Peritoneum (tissue), 1 donor: Measurements from ENCODE around the genes ST6GALNAC2 and MGAT5B.

DNA sequence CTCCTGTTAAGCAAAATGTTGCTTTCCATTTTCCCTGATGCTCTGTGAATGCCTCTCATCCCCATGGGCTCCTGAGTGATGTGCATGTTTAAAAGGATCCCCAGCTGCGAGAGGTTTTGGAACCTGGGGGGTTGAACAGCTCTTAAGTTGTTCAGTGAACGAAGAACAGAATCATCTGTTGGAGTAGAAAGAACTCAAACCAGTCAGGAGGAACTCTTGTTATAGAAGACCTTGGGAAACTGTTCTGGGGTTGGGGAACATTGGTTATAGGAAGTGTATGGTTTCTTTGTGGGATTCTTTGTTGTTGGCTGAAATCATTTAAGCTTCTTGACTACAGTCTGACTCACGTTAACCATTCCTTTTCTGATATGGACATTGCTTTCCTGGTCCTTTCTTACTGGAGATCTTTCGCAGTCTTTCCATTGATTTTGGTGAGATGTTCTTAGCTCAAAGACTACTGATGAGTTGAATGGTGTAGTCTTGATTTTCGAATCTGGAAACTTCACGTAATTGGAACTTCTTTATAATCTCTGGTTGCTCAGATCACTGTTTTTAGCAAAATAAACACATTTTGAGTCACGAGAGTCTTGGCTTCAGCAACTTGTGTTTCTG, 1.3 kb downstream of the UNK start:
- PRO-cap: no peak

- PRO-cap: no peak
Measured at GRCh38 chr17:75808713-75809419, 24.3 kb downstream of the UNK start.

GRCh38 chr17:75874347-75875097, 3.9 kb downstream of the TRIM47 start:
- PRO-cap: no peak

DNA sequence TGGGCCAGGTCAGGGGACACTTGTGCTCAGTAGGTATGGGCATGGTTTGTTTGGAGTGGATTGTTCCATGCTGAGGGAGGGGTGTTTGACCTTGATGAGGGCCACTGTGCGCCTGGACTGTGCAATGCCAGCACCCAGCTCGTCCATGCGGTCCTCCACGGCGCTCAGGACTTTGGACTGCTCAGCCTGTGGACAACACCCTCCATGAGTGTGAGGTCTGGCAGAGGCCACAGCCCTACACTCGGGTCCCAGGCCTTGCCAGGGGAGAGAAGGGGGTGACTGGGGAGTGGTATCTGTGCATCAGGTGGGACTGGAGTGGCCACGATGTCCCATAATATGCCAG, 1.8 kb downstream of the TRIM47 start:
- PRO-cap: no peak

GRCh38 chr17:75922988-75923606, 17.7 kb downstream of the FBF1 start:
- PRO-cap: no peak

- PRO-cap: no peak
Measured at GRCh38 chr17:76050973-76051460, 21.3 kb downstream of the SRP68 start.

DNA sequence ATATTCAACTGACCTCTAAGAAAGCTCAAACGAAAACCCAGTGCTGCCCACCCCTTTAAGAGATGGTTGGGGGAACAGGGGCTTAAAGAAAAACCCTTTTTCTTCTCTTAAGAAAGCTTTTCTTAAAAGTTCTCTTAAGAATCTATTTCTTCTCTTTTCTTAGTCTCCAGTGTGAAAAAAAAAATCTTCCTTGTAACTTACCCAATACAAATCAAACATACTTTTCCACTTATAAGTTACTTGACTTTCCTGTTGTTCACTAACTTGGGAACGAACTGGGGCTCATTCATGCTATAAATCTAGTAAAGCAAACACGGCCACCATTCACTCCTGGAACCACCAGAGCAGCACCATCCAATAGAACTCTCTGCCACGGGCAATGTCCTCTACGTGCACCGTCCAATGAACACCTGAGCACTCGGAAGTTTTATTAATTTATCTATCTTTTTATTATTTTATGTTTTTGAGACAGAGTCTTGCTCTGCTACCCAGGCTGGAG, 20.8 kb downstream of the SRP68 start:
- PRO-cap: no peak

DNA sequence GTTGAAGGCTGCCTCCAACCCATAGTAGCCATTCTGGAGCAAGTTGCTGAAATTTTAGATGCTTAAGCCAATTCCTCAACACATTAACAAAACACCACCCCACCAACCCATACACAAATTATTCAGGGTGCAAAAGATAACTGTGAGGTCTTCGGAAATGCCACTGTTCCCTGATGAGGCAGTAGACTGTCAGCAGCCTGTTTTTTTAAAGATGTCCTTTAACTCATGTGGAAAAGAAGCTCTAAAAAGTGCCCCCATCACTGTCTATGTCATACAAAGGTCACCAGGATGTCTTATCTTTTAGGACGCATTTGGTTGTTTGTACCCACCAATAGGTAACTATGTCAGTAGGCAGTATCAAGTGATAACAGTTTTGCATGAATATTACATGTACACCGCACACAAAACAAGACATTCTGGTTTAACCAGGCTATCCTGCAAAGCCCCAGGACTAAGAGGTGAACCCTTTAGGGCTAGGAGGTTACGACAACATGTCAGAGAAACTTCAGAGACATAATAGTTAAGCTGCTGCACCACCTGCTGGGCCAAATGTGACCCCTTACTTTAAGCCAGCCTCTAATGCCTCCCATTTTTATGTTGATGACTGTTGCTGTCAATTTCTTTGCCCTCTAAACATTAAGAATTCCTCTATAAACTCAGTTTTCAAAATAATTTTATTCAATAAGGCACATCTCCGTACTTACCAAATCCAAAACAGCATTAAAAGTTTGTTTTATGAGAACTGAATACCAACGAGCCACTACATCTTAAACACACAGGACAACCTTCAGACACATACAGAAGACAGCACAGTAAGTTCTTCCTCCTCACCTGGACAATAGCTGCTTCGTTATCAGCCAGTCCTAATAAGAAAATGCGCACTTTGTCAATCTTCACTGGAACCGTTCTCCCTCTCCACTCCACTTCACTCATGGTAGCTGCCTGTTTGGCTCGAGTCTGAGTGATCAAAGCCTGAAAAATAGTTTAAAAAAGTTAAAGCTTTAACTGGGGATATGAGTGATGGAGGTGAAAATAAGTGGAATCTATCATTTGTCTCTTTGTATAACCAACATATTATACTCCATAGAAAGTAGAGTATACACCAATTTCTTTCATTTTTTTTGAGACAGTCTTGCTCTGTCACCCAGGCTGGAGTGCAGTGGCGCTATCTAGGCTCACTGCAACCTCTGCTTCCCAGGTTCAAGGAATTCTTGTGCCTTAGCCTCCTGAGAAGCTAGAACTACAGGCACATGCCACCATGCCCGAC, 15.3 kb downstream of the SRP68 start:
- PRO-cap: no peak

DNA sequence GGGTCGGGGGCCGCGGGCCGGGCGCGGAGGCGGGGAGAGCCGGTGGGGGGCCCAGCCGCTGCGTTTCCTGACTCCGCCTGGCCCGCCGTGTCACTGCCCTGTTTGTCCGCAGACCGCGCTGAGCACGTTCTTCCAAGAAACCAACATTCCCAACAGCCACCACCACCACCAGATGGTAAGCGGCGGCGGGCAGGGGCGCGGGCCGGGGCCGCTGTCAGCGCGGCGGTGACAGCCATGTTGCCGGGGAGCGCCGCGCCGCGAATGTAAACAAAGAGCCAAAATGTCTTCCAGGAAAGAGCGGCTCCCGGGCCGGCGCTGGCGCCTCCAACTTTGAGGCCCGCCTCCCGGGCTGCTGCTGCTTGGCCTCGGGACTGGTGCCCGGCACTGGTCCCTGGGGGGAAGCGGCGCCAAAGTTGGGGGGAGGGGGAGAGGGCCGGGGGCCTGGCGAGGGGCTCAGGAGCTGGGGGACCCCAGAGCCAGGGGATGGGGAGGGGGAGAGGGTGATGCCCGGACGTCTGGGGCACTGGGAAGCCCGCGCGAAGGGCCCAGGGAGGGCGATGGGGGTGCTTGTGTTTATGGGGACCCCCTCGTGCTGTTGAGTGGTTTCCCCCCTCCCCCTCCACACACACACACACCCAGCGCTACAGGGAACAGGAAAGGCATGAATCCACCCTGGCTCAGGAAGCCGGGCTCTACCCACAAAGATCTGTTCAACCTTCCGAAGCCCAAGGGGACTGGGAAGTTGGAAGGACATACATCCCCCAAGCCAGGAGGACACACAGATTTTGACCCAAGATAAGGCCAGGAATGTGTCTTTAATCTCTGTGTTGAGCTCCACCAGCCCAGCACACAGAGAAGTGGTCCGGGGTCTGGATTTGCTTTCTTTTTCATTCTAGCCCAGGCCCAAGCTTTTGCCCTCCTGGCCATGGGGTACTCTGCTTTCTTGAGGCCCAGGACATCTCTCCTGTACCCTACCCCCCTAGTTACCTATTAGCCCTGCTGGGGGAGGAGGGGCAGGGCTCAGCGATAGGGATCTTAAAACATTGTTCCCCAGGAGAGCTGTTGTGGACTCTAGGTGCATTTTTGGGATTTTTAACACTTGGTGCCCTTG, 1.0 kb downstream of the UBALD2 start:
- PRO-cap: no peak

GRCh38 chr17:76269867-76271112, 5.1 kb downstream of the UBALD2 start:
- PRO-cap: no peak

- PRO-cap: no peak
Measured at GRCh38 chr17:76497758-76498776, 3.2 kb downstream of the RHBDF2 start.

DNA sequence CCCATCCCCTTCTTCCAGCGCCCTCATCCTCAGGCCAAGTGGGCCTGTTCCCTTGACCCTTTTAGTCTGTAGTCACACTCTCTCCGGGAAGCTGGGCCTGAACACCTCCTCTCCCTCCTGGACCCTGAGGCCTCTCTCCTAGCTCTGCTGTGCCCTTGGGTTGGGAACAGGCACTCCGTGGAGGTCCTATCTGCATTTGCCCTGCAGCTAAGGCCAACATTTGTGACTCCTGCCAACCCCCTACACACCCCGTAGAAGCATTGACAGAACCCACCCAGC, 467 bp upstream of the RHBDF2 start:
- PRO-cap: no peak

DNA sequence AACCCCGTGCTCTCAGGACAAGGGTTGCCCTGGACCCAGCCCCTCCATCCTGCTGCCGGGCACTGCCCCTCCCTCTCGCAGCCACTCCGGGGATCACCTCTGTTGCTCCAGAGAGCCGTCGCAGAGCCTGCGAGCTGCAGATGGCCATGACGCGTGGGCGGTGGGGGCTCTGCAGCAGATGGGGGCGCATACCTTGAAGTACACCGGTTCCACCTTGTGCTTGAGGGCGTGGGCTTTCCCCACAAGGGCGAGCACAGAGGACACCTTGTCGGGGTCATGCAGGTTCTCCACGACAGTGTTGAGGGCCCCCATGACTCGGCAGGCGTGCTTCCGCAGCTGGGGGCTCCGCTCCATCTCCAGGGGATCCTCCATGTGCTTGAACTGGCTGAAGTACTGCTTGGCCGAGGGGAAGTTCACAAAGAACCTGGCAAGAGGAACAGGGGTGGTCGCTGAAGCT, 6.2 kb downstream of the CYGB start:
- PRO-cap: no peak

- PRO-cap: no peak
Measured at GRCh38 chr17:76578228-76578852, 7.3 kb downstream of the ST6GALNAC2 start.

- PRO-cap: no peak
Measured at GRCh38 chr17:76585614-76586482, at the start of gene ST6GALNAC2. ST6GALNAC2 (minus strand) TSS chr17:76585860.

DNA sequence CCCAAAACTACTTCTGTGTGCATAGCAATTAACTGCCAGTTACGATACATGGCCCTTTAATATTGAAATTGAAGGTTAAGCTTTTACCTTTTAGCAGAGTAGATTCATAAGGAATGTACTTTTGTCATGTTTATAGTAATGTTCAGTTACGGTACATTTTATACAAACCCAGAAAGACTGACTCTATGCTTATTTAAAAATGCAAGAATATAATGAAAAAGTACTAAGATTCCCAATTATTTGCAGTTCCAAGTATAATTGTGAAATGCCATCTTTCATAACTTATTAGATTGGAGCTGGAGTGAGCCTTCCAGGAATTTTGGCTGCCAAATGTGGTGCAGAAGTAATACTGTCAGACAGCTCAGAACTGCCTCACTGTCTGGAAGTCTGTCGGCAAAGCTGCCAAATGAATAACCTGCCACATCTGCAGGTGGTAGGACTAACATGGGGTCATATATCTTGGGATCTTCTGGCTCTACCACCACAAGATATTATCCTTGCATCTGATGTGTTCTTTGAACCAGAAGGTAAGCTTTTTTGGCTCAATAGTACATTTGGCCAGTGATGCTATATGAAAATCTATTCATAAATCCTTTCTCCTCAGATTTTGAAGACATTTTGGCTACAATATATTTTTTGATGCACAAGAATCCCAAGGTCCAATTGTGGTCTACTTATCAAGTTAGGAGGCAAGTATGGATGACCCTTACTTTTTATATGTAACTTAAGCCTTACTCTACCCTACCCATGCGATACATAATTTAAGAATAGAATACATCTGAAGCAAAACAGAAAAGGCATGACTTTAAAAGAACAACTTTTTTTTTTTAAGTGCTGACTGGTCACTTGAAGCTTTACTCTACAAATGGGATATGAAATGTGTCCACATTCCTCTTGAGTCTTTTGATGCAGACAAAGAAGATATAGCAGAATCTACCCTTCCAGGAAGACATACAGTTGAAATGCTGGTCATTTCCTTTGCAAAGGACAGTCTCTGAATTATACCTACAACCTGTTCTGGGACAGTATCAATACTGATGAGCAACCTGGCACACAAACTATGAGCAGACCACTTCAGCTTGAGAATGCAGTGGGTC, 4.1 kb downstream of the SRSF2 start:
- PRO-cap: no peak

DNA sequence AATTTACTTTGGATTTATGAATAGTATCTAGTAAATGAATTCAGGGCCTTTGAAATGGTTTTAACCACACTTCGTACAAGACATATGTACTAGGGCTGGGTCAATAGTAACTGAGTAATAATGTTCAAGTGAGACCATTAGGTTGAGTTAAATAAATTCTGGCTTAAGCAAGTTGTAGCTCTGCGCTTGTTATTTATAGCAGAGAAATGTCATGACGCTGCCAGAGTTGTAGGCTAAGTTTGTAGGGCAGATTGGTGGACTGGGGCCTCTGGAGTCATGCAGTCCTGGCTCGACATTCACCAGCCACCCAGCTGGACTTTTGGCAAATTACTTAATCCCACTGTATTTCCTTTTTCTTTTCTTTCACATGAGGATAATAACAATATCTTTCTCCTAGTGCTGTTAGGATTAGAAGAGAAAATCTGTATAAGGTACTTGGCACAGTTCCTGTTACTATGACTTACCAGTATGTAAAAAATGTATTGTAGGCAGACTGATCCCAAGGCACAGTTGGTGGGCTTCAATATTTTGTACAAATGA, 2.4 kb downstream of the MFSD11 start:
- PRO-cap: no peak

DNA sequence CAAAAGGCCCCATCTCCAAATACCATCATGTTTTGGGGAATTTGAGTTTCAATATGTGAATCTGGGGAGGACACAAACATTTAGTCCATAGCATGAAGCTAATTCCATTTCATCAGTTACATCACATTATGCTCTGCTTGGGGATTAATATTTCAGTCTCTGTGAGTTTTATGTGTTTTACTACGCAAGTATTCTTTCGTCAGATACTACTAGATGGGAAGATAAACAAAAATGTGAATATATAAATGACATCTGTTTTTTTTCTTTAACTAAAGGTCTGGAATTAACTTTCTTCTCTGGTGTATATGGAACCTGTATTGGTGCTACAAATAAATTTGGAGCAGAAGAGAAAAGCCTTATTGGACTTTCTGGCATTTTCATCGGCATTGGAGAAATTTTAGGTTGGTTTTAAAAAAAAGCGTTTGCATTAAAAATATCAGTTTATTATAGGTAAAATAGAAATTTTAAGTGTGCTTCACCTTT, 31.6 kb downstream of the MFSD11 start:
- PRO-cap: no peak

DNA sequence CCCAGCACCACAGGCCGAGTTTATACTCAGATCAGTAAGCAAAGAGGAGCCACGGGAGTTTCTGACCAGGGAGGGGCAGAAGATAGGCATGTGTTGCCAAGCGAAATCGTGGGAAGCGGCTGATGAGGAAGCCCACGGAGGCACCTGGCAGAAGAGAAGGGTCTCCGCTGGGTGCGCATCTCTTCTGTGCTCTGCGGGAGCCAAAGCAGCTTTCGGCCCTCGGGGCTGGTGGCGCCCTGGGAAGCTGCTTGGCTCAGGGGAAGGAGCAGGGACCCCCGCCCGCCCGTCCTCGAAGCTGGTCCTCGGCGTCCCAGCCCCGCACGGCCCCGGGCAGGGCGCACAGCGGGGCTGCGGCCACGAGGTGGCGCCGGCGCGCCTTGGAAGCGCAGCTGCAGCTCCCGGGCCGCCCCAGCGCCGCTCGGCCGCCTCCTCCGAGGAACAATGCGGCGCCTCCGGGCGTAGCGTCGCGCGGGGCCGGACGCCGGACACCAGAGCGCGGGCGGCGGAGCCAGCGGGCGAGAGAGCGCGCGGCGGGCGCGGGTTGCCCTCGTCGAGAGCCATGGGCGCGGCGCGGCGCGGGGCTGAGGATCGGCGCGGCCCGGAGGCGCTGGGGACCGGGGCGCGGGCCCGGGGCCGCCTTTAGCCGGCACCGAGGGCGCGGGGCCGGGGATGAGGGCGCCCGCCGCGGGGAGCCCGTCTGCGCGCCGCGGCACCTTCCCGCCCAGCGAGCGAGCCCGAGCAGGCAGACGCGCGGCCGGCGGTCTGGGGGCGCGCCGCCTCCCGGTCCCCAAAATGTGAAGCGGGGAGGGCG, at the start of gene MGAT5B:
MGAT5B (plus strand) TSS at position 417 of the 811 bp plus-strand sequence.
- PRO-cap: no peak

- PRO-cap: no peak
Measured at GRCh38 chr17:77096679-77097273, 44.0 kb upstream of the SEC14L1 start.